GM23248 (cell line): ENCODE measurements around the gene PXDN.

- RAMPAGE, long total RNA, result no peak
These were observed 131.5 kb downstream of the TMEM18 start for GRCh38 chr2:545609-546153.

- RAMPAGE, long total RNA, result no peak
These were observed 40.6 kb downstream of the TMEM18 start for GRCh38 chr2:636427-637185.

- RAMPAGE, long total RNA, result no peak
These were observed 13.7 kb upstream of the TMEM18 start for GRCh38 chr2:690813-691400.

DNA sequence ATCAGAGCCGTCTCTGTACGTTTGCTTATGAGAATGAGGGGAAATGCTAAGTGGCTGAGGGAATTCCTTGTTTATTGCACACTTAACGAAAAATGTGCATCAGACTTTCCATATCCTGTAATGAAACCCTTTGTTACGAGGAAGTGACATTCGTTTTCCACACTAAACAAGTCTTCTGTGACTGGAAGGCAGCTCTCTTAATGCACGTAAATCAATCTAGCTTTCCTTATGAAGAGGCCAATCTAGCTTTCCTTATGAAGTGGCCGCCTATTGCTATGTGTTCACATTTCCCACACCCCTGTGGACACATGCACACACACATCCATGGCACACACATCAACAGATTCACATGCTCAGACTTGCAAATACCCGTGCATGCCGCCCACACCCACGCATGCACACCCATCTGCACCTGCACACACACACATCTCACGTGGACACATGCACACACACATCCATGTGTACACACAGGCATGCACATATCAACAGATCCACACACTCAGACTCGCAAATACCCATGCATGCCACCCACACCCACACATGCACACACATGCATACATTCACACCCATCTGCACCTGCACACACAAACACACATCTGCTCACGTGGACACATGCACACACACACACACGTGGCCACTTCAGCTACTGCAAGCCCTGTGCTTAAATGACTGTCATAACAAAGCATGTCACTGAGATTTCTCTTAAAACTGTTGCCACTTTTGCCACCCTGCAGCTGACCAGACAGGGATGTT is 186.4 kb downstream of the SNTG2 start:
- RAMPAGE, long total RNA, result no peak

DNA sequence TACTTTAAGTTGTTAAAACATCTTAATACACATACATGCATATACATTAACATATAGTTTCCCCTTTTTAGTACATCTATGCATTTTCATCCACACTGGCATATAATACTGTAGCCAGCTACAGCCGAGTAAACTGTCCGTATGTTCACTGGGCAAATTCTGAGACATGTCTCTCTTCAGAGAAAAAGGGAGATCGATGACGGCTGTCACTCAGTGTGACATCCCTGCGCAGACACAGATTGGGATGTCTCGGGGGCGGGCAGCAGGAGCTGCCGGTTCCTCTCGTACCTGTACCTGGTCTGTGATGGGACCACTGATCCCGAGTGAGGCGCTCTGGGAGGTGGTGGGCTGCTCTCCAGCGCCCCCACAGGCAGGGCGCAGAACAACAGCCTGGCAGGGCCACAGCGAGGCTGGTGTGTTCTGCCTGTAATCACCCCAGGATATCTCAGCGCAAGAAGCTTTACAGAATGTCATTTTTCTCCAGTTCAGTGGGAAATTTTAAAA is 189.6 kb downstream of the SNTG2 start:
- RAMPAGE, long total RNA, result no peak

DNA sequence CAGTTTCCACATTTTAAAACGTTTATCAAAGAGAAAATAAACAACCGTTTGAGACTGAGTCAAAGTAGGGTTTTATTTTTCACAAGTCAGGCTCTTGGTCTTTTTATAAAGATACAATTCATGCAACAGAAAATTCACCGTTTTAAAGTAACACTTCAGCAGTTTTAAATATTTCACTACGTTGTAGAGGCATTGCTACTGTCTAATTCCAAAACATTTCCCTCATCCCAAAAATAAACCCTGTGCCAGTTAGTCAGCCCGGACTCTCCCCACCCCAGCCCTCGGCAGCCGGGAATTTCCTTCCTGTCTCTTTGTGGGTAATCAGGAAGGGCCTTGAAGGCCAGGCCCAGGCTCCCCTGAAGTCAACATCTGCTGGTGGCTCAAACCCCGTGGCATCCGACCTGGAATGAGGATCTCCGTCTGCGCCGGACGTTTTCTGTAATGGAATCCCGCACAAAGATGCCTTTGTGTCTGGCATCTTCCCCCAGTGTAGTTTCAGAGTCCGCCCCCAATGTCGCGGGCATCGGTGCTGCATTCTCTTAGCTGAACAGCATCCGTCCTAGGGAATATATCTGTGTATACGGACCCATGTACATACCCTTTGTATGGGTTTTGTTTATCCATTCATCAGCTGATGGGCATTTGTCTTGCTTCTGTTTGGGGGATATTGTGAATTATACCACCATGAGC is 219.6 kb downstream of the SNTG2 start:
- RAMPAGE, long total RNA, result no peak

GRCh38 chr2:1227293-1227624 is 186.0 kb upstream of the TPO start:
- RAMPAGE, long total RNA, result no peak

DNA sequence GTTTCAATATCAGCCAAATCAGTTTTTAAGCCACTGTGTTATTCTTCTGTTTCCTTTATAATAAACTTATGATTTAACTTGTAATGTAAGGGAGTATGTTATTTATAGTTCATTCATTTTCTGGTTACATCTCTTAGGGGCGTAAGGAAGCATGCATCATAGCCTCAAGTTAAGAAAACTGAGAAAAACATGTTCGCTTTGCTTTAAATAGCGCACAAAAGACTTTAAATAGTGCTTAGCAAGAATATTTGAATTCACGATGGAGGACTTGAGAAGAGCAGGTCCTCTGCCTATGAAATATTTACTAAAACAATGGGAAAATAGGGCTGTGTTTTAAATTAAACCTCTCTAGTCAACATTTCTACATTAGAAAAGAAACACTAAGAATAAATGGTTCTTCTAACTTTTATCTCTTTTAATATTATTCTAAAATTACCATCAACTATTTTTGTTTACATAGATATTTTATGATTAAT is 172.8 kb upstream of the TPO start:
- RAMPAGE, long total RNA, result no peak

- RAMPAGE, long total RNA, result no peak
These were observed 2.0 kb downstream of the TPO start for GRCh38 chr2:1415115-1415895.

DNA sequence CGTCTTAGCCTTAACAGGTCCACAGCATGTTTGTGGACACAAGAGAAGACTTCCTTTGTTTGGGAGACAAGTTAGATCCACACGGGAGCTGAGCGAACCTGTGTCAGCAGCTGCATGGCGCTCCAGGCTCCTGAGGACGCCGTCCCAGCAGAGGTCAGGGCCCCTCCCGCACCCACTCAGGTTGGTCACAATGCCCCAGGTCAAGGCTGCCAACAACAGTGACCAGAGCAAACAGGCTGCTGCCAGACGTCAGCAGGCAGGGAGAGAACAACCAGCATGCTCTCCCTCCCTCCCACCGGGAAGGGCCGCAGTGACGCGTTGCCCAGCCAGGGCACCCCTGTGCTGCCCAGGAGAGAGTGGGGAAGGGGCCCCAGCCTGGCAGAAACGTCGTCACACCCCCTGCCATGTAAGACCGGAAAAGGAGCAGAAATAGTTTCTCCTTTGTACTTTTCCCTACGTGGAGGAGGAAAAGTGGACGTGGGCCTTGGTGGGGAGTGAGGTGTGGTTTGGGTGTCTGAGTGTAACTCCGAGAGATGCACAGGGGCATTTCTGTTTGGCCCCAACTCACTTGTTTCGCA is 67.9 kb downstream of the PXDN start:
- RAMPAGE, long total RNA, result no peak

- RAMPAGE, long total RNA, result no peak
These were observed at the start of gene PXDN for GRCh38 chr2:1744142-1745075. Gene PXDN, minus strand, starts transcription at chr2:1744515.

DNA sequence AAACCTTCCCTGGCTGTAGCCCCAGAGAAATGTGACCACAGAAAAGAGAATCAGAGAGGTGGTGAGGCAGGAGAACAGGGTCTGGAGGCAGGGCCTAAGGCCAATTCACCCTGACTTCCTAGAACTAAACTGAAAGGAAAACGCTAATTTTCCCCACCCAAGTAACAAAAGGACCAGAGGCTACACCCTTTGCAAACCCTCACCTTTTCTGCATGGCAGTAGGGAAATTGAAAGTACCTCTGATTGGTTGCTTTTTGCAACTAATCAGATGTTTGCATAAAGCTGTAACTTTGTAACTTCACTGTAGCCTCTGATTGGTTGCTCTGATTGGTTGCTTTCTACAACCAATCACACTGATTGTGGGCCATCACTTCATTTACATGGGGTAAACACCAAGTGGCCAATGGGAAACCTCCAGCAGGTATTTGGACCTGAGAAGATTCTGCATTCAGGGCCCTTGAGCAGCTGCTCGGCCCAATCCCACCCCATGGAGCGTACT is 20.8 kb downstream of the EIPR1 start:
- RAMPAGE, long total RNA, result no peak

DNA sequence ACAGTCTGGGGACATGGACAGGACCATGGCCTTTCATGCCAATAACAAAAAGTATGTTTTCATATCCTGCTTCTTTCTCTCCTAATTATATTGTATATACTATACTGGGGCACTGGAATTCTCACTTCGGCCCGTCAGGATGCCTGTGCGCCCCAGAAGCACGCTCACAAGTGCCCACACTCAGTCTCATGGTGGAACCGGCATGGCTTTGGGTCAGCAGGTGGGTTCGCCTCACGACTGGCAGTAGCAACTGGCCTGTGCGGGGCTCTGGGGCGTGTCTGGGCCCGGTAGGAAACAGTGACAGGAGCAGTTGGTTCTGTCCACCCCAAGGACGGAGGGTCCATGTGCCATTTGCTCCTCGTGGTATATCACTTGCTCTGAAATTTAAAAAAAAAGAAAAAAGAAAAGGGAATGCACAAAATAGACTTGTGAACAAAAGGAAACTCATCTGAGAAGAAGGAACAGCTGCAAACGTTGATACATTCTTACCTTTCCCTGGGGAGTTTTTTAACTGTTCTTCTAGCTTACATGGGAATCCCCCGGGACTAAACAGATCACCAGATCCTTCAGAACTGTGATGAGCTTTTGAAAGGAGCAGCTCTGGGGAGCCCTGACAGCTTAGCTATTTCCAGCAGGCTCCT is 42.7 kb downstream of the TRAPPC12 start:
- RAMPAGE, long total RNA, result no peak

- RAMPAGE, long total RNA, result no peak
These were observed 53.5 kb downstream of the ADI1 start for GRCh38 chr2:3465575-3466500.

DNA sequence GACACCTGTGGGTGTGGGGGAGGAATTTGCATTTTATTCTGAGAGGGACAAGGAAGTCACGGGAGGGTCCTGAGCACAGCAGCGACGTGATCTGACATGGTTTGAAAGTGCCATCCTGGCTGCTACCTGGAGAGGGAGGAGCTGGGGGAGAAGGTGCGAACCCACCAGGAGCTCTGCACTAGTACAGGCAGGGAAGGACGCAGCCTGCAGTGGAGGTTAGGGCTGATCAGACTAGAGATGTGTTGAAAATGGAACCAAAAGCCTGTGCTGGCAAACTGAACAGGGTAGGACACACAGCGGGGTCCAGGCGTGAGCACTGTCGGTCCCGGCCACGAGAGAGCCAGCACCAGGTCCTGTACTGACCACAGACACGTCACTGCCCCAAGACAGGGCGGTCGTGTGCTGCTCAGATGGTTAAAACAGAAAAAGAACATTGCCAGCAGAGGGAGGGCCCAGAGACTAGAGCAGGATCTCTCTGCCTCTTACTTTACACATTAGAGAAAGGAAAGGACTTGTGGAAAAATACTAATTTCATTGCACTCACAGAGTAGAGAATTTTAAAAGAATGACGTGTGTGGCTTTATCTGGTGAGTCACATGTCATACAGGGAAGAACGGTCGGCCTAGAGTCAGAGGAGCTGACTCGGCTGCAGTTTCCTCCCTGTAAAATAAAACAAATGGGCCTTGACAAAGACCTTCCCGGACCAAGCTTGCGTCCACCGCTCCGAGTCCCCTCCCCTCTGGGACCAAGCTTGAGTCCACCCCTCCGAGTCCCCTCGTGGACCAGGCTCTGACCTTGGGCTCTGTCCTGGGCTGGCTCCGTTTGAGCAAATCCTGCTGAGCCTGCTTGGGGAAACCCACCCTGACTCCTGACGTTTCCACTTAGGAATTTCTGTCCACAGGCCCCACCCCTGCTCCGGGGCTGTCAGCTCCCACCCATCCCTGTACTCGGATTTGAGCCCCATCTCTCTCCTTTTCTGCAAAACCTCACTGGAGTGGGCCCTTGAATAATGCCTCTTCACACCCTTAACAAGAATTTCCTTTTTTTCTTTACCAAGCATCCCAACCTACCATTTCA is 16.7 kb upstream of the ADI1 start:
- RAMPAGE, long total RNA, result no peak

GRCh38 chr2:3604086-3604634 is 9.2 kb downstream of the COLEC11 start:
- RAMPAGE, long total RNA, result no peak

GRCh38 chr2:3605433-3605964 is 10.6 kb downstream of the COLEC11 start:
- RAMPAGE, long total RNA, result no peak

GRCh38 chr2:4283867-4284124 is 580.4 kb downstream of the DCDC2C start:
- RAMPAGE, long total RNA, result no peak

- RAMPAGE, long total RNA, result no peak
These were observed 633.2 kb upstream of the SOX11 start for GRCh38 chr2:5059058-5059334.

GRCh38 chr2:6909573-6910191 is 7.5 kb upstream of the RNF144A start:
- RAMPAGE, long total RNA, result no peak